Cardiac ventricle fibroblast (primary cell): ENCODE results near the genes SIX3 and EPAS1.

GRCh38 chr2:44802456-44803420, 138.8 kb upstream of the SIX3 start:
- RAMPAGE, long total RNA: no peak

- RAMPAGE, long total RNA: no peak
Measured at GRCh38 chr2:44941678-44942444, at the start of gene SIX3. TSS of gene SIX3 (plus strand) at chr2:44941702.

GRCh38 chr2:45273527-45273731, 264.2 kb upstream of the SIX2 start:
- RAMPAGE, long total RNA: no peak

GRCh38 chr2:45649823-45650760, 1.4 kb upstream of the PRKCE start:
- RAMPAGE, long total RNA: no peak

GRCh38 chr2:45652943-45653170, 1.4 kb downstream of the PRKCE start:
- RAMPAGE, long total RNA: no peak

DNA sequence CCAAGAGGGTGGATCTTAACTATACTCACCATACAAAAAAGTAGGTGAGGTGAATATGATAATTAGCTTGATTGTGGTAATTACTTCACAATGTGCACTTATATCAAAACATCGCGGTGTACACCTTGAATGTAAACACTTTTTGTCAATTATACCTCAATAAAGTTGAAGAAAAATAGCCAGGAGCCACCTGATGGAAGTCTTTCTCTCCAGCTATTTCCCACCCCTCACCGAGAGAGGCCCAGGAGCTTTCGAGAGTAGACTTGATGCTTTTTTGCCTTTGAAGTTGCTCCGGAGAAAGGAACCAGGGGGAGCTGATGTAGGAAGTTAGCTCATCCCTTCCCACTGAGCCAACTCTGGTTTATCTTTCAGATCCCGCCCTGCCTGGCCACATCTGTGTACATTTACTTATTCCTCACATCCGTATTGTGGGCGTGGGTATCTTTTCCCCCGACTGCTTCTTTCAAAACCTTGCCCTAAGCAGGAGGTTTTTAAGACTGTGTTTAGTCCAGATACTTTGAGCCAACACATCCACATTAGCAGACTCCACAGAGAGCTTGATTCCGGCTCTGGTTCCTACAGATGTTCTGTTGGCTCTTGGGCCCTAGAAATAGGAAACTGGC, 91.9 kb downstream of the PRKCE start:
- RAMPAGE, long total RNA: no peak

GRCh38 chr2:45812863-45813971, 161.7 kb downstream of the PRKCE start:
- RAMPAGE, long total RNA: no peak

GRCh38 chr2:45821812-45822446, 170.5 kb downstream of the PRKCE start:
- RAMPAGE, long total RNA: no peak

GRCh38 chr2:45889965-45890488, 238.6 kb downstream of the PRKCE start:
- RAMPAGE, long total RNA: no peak

- RAMPAGE, long total RNA: no peak
Measured at GRCh38 chr2:46025576-46026260, 271.5 kb upstream of the EPAS1 start.

DNA sequence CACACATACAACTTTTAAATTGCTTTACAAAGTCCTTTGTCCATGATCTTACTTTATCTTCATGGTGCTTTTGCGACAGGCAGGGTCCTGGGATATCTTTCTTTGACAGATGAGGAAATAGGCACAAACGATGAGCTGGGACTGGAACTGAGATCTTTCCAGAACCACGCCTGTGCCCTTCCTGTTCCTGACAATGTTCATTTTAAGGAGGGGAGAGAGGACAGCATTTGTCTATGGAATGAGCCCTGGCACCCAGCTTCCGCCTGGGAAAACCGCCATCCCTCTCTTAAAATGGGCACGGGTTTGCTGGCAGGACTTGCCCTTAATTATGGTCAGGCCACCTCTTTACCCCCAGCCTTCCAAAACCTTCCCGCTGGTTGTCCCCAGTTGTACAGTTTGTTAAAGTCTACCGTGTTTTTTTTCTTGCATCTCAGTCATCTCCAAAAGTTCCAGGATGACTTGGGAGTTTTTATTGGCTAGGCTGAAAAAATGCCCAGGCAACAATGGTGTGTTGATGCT, 265.0 kb upstream of the EPAS1 start:
- RAMPAGE, long total RNA: no peak

DNA sequence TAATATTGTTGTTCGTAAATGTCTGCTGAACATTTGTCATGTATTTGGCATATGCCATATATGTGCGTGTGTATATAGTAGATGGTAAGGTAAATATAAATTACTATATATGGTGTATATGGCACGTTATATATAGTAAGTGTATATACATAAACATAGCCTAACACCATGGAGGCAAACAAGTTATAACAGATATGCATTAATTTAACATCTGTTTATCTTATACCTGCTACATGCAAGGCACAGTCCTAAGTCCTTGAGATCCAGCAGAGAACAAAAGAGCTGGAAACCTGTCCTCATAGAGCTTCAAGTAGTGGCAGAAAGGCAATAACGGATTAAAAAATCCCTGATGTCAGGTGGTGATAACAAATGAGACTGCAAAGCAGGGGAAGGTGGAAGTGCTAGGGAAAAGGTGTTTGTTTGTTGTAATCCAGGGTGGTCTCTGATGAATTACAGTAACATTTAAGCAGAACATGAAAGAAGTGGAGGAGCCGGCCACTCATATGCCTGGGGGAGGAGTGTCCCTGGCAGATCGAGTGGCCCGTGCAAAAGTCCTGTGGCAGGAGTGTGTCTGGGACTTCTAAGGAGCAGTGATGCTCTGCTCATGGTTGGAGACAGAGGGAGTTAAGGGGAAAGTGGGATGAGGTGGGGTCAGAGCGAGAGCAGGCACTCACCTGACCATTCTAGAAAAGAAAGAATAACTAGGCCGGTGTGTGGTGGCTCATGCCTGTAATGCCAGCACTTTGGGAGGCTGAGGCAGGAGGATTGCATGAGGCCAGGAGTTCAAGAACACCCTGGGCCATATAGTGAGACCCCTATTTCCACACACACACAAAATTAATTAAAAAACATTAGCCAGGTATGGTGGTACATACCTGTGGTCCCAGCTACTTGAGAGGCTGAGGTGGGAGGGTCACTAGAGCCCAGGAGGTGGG, 261.4 kb upstream of the EPAS1 start:
- RAMPAGE, long total RNA: no peak

GRCh38 chr2:46119436-46119910, 177.7 kb upstream of the EPAS1 start:
- RAMPAGE, long total RNA: no peak

- RAMPAGE, long total RNA: no peak
Measured at GRCh38 chr2:46256450-46257239, 40.6 kb upstream of the EPAS1 start.

DNA sequence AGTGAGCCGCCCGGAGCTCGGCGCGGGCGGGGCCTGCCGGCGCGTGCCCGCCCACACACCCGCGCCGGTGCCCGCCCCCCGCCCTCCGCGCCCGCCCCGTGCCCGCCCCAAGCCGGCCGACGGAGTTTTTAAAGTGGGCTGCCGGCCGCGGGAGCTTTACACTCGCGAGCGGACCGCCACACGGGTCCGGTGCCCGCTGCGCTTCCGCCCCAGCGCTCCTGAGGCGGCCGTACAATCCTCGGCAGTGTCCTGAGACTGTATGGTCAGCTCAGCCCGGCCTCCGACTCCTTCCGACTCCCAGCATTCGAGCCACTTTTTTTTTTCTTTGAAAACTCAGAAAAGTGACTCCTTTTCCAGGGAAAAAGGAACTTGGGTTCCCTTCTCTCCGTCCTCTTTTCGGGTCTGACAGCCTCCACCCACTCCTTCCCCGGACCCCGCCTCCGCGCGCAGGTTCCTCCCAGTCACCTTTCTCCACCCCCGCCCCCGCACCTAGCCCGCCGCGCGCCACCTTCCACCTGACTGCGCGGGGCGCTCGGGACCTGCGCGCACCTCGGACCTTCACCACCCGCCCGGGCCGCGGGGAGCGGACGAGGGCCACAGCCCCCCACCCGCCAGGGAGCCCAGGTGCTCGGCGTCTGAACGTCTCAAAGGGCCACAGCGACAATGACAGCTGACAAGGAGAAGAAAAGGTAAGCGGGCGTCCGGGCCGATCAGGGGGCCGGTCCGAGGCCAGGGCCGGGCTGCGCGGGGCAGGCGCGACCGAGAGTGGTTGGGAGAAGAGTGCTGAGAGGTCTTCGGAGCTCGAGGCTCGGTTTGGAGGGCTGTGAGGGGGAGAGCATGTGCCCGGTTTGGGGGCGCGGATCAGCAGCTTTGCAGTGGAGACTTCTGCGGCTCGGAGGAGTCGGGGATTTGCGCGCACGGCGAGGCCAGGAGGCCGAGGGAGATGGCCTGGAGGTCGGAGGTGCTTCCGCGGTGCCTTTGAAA, at the start of gene EPAS1:
EPAS1 (plus strand) TSS at position 159 of the 984 bp plus-strand sequence.
- RAMPAGE, long total RNA: no peak

GRCh38 chr2:46306942-46307882, 10.0 kb downstream of the EPAS1 start:
- RAMPAGE, long total RNA: no peak

GRCh38 chr2:46319861-46320851, 22.9 kb downstream of the EPAS1 start:
- RAMPAGE, long total RNA: no peak

- RAMPAGE, long total RNA: no peak
Measured at GRCh38 chr2:46350322-46350833, 53.2 kb downstream of the EPAS1 start.

DNA sequence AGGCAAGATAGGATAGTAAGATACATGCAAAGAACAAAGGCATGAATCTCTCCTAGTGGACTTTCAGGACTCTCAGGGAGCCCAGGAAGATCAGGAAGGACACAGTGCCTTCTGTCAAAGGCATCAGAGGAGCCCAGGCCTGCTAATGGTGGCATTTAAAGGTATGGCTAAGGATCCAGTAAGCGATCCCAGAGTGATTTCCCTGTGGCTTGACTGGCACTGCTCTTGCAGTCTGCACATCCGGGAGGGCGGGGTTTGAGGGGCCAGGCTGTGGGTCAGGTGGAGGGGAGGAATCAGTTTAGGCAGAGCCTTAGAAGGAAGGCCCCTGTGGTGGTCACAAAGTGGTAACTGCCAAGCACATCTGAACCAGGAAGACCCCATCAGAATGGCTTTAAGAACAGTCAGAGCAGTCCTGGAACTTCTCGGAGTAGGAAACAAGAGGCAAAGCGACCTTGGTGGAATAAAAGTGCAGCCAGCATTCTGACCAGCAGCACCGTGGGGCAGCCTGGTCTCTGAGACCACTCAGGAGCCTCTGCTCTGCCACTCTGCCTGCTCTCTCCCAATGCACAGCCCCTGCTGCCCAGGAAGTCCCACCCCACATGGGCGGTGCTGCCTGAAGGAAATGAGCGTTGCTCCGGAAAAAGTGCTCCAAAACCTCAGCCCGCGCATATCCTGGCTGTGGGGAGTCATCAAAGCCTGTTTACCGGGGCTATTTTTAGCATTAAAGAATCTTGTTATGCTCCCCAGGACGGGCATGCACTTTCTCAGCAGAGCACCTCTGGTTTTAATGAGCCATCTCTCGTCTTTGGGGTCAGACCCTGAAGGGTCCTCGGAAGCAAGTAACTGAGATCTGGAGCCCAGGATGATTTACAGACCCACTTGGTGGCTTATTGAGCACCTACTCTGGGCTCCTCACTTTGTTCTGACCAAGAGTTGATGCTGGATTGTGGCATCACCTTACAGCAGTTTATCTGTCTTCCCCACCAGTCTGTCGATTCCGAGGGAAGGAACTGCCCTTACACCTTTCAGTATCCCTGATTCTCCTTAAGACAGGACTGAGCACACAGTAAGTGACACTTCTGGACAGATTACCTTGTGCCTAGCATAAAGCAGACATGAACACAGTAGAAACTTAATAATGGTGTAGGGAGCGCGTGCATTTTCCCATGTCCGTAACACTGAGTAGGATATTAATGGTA, 54.5 kb downstream of the EPAS1 start:
- RAMPAGE, long total RNA: no peak

- RAMPAGE, long total RNA: no peak
Measured at GRCh38 chr2:46384788-46385589, 87.8 kb downstream of the EPAS1 start.